H1 (cell line): ENCODE measurements around the gene ACTR3.

DNA sequence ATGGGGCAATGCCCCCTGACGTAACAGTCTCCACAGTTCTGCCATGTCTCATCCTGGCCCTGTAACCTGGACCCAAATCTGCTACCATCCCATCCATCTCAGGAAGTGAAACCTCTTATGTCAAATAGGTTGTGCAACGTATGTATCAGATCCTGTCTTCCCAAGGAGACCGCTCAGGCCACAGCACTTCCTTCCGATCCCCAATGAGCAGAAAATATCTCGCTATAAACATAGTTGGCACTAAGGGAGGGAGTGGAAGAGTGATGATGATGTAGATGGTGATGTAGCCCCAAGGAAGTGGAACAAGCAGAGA is 2.9 kb upstream of the IL1B start:
- RRBS = no CpG with 5 or more reads among the region's 5 CpGs
CAGE:
- cytosol, long polyA plus RNA = no peak
- long polyA plus RNA = no peak
- nucleus, long polyA plus RNA = no peak

- RRBS = no CpG with 5 or more reads among the region's 5 CpGs
CAGE:
- cytosol, long polyA plus RNA = no peak
- long polyA plus RNA = no peak
- nucleus, long polyA plus RNA = no peak
These were observed 12.2 kb upstream of the IL1B start for GRCh38 chr2:112848756-112849260.

DNA sequence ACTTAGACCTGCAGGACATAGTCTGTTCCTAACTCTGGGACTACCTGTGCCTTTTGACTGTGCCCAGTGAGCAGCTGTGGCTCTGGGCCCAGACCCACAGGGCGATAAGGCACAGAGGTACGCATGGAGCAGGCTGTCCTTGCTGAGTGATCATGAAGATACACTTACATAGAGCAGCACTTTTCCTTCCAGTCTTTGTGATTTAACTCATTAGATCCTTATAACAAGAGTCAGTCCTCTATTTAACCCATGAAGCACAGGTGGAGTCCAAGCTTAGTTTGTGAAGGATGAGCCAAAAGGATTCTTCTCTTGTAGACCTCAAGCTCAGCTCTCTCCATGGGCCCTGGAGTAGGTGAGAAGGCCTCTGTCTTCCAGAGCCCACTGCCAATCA is 28.6 kb downstream of the IL37 start:
- RRBS = no CpG with 5 or more reads among the region's 2 CpGs
CAGE:
- cytosol, long polyA plus RNA = no peak
- long polyA plus RNA = no peak
- nucleus, long polyA plus RNA = no peak

- RRBS = no CpG with 5 or more reads among the region's 1 CpG
CAGE:
- cytosol, long polyA plus RNA = no peak
- long polyA plus RNA = no peak
- nucleus, long polyA plus RNA = no peak
These were observed 22.3 kb downstream of the IL1F10 start for GRCh38 chr2:113090071-113090463.

DNA sequence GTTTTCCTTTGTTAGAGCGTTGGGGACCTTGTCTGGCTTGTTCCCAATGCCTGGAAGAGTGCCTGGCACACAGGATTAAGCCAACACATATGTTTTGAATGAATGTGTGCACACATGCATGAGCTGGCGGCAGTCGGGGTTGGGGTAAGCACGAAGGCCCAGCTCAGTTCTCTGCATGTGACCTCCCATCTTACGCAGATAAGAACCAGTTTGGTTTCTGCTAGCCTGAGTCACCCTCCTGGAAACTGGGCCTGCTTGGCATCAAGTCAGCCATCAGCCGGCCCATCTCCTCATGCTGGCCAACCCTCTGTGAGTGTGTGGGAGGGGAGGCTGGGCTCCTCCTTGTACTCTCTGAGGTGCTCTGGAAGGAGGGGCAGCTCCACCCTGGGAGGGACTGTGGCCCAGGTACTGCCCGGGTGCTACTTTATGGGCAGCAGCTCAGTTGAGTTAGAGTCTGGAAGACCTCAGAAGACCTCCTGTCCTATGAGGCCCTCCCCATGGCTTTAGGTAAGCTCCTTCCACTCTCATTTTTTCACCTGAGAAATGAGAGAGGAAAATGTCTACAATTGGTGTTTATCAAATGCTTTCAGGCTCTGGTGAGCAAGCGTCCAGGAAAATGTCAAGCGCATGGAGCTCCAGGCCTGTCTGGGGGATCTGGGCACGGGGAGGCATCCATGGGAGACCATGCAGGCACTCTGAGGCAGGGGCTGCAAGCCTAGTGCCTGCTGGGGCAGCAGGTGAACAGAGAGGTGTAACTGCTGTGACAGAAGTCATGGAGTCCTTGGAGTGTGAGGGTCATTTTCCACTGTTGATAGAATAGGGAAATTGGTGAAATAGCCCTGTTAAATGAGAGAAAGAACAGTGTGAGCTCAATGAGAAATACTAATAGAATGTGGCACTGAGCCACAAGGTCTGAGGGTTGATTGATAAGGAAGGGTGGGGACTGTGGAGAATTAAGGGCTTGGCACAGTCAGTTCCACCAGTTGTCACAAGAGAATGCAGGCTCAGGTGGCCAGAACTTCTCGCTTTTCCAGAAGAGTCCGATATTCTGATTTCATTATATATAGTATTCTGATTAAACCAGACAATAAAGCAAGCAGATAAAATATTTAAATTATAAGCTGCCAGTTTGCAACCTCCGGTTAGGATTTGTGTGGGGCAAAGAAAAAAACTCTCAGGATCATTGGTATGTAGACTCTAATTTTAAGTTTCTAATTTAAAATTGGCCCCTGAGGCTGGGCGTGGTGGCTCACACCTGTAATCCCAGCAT is 9.4 kb upstream of the IL1RN start:
- RRBS = no CpG with 5 or more reads among the region's 14 CpGs
CAGE:
- cytosol, long polyA plus RNA = no peak
- long polyA plus RNA = no peak
- nucleus, long polyA plus RNA = no peak

DNA sequence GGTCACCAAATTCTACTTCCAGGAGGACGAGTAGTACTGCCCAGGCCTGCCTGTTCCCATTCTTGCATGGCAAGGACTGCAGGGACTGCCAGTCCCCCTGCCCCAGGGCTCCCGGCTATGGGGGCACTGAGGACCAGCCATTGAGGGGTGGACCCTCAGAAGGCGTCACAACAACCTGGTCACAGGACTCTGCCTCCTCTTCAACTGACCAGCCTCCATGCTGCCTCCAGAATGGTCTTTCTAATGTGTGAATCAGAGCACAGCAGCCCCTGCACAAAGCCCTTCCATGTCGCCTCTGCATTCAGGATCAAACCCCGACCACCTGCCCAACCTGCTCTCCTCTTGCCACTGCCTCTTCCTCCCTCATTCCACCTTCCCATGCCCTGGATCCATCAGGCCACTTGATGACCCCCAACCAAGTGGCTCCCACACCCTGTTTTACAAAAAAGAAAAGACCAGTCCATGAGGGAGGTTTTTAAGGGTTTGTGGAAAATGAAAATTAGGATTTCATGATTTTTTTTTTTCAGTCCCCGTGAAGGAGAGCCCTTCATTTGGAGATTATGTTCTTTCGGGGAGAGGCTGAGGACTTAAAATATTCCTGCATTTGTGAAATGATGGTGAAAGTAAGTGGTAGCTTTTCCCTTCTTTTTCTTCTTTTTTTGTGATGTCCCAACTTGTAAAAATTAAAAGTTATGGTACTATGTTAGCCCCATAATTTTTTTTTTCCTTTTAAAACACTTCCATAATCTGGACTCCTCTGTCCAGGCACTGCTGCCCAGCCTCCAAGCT is 5.6 kb downstream of the IL1RN start:
- RRBS = no CpG with 5 or more reads among the region's 7 CpGs
CAGE:
- cytosol, long polyA plus RNA = no peak
- long polyA plus RNA = no peak
- nucleus, long polyA plus RNA = no peak

DNA sequence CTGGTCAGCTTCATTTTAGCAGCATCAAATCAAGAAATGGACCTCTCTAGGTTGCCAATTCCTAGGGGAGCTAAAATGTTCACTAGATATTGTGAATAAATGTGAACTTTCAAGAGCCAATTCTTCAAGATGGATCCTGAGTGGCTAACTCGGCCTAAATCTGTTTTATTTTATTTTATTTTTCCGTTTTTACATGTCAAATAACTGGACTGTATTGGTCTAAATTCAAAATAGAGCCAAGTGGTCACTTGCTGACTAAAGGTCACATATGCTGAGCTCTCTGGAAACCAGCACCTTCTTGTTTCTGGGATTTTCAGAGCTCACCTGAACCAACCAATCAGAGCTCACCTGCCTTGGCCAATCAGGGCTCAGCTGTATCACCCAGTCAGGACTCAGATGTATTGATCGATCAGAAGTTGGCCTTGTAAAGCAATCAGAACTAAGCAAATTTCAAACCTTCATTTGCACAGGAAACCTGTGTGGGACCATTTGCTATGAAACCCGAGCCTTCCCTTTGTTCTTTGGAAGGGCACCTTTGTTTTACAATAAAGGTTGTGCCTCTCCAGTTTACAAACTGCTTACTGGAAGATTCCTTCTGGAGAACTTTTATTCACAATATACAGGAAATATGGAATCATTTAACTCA is 17.5 kb upstream of the PSD4 start:
- RRBS = no CpG with 5 or more reads among the region's 4 CpGs
CAGE:
- cytosol, long polyA plus RNA = no peak
- long polyA plus RNA = no peak
- nucleus, long polyA plus RNA = no peak

GRCh38 chr2:113158443-113158872 is 15.3 kb upstream of the PSD4 start:
- RRBS = no CpG with 5 or more reads among the region's 4 CpGs
CAGE:
- cytosol, long polyA plus RNA = no peak
- long polyA plus RNA = no peak
- nucleus, long polyA plus RNA = no peak

DNA sequence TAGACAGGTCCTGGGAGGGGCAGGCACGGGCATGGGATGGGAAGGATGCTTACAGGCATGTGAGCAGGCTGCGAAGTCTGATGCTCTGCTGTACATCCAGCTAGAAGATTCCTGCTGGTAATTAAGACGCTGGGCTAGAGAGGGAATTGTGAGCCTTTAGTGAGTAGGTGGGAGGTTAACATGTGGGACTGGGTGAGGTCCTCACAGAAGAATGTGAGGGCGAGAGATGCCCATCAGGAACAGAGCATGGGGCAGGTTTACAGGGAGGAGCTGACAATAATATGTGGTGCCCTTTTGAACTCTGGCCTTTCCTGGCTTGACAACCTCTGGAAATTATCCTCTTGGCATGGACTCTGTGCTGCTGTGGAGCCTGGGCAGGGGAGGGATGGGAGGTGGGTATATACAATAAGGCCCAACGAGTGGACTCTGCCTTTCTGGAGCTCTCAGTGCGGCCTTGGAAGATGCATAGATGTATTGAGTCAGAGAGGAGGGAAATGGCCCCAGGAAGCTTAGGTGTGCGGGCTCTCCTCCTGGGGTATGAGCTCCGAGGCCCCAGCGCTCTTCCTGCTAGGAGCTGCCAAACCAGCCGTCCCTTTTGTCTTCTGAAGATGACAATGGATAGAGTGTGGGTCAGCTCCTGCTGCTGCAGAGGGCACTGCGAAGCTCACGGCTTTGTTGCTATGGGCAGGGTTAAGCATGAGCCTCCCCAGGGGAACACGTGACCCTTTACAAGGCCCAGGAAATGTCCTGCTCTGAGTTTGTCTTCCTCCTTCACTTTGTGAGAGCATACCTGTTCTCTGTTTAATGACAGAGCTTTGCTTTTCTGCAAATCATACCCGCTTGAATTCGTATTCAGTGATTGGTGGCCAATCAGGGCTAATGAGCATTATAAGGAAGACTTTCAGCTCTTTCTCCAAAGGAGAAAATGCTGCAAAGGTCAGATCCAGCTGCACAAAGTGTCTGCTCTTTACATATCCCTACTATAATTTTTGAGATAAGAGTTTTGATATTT is 8.7 kb upstream of the PSD4 start:
- RRBS = no CpG with 5 or more reads among the region's 15 CpGs
CAGE:
- cytosol, long polyA plus RNA = no peak
- long polyA plus RNA = no peak
- nucleus, long polyA plus RNA = no peak

GRCh38 chr2:113197240-113198082 is 23.7 kb downstream of the PSD4 start:
- RRBS = no CpG with 5 or more reads among the region's 18 CpGs
CAGE:
- cytosol, long polyA plus RNA = no peak
- long polyA plus RNA = no peak
- nucleus, long polyA plus RNA = no peak

- RRBS = no CpG with 5 or more reads among the region's 11 CpGs
CAGE:
- cytosol, long polyA plus RNA = no peak
- long polyA plus RNA = no peak
- nucleus, long polyA plus RNA = no peak
These were observed 35.5 kb downstream of the PSD4 start for GRCh38 chr2:113209163-113209782.

GRCh38 chr2:113230744-113231653 is 47.7 kb downstream of the PAX8 start:
- RRBS = no CpG with 5 or more reads among the region's 14 CpGs
CAGE:
- cytosol, long polyA plus RNA = no peak
- long polyA plus RNA = no peak
- nucleus, long polyA plus RNA = no peak

GRCh38 chr2:113254562-113255079 is 24.1 kb downstream of the PAX8 start:
- RRBS = no CpG with 5 or more reads among the region's 3 CpGs
CAGE:
- cytosol, long polyA plus RNA = no peak
- long polyA plus RNA = no peak
- nucleus, long polyA plus RNA = no peak

GRCh38 chr2:113406163-113406575 is 31.3 kb upstream of the ZNG1B start:
- RRBS = no CpG with 5 or more reads among the region's 5 CpGs
CAGE:
- cytosol, long polyA plus RNA = no peak
- long polyA plus RNA = no peak
- nucleus, long polyA plus RNA = no peak

DNA sequence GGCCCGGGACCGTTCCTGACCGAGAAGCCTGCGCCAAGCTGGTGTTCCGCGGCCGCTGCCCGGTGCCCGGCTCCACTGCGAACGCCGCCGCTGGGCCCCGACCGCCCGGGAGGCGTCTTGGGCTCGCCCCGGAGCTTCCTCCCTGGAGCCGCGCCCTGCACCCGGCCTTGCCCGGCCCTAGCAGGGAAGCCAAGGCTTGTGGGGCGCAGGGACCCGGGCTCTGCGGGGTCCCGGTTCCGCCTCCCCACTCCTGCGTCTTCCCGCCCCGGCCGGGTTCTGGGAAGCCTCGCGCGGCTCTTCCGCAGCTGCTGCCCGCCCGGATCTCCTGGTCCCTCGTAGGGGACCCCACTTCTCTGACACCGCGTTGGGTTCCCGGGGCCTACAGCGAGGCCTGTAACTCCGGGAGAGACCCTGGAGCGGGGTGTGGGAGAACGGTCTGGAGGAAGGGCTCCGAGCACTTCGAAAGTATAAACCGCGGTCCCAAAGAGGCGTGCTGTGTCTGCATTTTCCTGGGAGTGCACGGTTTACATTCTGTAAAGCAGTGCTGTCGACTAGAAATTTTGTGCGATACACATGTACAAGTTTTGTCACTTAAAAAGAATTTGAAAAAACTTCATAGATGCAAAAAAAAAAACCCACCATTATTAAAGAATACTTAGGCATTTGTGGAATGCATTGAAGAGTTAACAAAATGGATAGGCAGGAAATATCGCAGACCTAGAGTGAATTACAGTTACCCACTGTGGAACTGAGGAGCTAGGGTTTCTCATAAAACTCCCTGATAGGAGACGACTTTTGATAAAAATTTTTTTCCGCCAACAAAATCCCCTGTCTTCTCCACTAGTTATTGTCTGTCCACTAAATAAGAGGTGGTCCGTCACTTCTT is 42.6 kb upstream of the RABL2A start:
- RRBS = no CpG with 5 or more reads among the region's 58 CpGs
CAGE:
- cytosol, long polyA plus RNA = no peak
- long polyA plus RNA = no peak
- nucleus, long polyA plus RNA = no peak

DNA sequence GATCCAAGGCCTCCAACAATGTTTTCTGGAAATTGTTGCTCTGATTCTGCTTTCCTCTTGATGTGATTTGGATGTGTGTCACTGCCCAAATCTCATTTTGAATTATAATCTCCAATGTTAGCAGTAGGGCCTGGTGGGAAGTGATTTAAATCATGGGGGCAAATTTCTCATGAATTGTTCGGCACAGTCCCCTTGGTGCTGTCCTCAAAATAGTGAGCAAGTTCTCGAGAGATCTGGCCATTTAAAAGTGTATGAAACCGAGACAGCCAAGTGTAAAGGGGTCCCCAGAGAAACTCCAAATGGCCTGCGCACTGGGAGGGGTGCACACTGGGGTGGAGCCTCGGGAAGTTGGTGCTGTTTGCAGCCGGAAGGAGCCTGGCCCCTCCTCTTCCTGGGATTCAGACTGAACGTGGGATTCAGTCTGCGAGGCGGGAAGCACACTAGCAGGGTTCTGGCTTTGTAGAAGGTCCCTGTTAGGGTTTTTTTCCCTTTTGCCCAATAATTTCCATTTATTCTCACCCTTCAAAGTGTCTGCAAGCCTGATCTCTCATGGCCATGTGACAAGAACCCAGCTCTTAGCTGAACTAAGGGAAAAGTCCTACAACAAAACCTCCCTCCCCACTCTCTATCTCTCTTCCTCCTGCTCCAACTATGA is 48.8 kb downstream of the RABL2A start:
- RRBS = no CpG with 5 or more reads among the region's 9 CpGs
CAGE:
- cytosol, long polyA plus RNA = no peak
- long polyA plus RNA = no peak
- nucleus, long polyA plus RNA = no peak

GRCh38 chr2:113889341-113890277 is at the start of gene ACTR3:
TSS of gene ACTR3 (plus strand) at chr2:113890089.
- RRBS = no CpG with 5 or more reads among the region's 54 CpGs
CAGE:
- cytosol, long polyA plus RNA = start-site peak on the plus strand at chr2:113889962-113890270, 2,879 reads
- long polyA plus RNA = start-site peak on the plus strand at chr2:113889956-113890285, 2,911 and 1,945 reads in 2 replicates
- nucleus, long polyA plus RNA = start-site peak on the plus strand at chr2:113889959-113890165, 1,662 reads

- RRBS = 0% methylated on average over 2 of the region's 9 CpGs
CAGE:
- cytosol, long polyA plus RNA = no peak
- long polyA plus RNA = no peak
- nucleus, long polyA plus RNA = no peak
These were observed 718.5 kb downstream of the DPP10 start for GRCh38 chr2:115161044-115161202.

DNA sequence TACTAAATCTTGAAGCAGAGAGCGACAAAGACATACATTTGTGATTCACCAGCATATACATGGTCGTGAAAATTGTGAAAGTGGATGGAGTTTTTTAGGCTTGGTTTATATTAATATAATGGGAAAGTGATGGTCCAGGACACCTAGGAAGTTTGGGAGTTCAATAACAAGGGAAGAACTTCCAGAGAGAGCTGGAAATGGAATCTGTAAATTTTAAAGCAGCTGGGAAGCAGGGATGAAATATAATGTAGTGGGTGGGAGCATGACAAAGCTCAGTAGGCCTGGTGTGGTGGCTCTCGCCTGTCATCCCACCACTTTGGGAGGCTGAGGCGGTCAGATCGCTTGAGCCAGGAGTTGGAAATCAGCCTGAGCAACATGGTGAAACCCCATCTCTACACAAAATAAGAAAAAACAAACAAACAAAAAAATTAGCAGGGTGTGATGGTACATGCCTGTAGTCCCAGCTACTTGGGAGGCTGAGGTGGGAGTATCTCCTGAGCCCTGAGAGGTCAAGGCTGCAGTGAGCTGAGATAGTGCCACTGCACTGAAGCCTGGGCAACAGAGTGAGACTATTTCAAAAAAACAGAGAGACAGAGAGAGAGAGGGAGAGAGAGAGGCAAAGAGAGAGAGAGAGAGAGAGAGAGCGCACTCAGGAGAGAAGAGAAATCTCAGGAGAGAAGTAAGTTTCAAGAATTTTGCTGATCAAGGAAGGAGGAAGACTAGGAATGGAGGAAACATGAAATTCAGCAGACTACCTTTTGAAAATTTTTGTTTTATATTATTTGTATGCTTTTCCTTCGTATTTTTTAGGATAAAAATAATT is 745.2 kb downstream of the DPP10 start:
- RRBS = no CpG with 5 or more reads among the region's 7 CpGs
CAGE:
- cytosol, long polyA plus RNA = no peak
- long polyA plus RNA = no peak
- nucleus, long polyA plus RNA = start-site peak on the plus strand centred at position 483 of the sequence, 6 bp wide, 10 reads; start-site peak on the plus strand centred at position 659 of the sequence, 112 bp wide, 9 reads

- RRBS = no CpG with 5 or more reads among the region's 7 CpGs
CAGE:
- cytosol, long polyA plus RNA = no peak
- long polyA plus RNA = no peak
- nucleus, long polyA plus RNA = no peak
These were observed 802.3 kb upstream of the DDX18 start for GRCh38 chr2:117012272-117012562.